Thoracic aorta endothelial cell (primary cell): ENCODE results near the genes PORCN, EBP and PPP1R3F.

DNA sequence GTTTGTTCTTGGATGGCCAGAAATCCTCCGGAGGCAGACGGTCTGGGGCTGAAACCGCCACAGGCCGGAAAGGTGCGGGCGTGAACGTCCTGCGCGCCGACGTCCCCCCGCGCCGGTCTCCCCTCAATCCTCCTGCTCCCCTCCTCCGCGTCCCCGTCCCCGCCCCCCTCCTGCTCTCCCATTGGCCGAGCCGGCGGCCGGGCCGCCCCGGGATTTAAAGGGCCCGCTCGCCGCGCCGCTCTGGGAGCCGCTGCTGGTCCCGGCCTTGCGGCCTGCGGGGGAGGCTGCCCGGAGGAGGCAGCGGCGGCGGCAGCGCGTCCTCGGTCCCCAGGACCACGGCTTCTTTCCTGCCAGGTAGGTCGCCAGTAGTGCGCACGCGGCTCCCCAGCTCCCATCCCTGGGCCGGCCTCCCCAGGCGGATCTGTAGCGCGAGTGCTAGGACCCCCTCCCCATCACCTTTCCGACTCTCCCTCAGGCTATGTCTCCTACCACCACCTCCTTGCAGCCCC, at the start of gene PORCN:
PORCN (plus strand) TSS at position 243 of the 509 bp plus-strand sequence.
- CAGE, long polyA plus RNA, result no peak

DNA sequence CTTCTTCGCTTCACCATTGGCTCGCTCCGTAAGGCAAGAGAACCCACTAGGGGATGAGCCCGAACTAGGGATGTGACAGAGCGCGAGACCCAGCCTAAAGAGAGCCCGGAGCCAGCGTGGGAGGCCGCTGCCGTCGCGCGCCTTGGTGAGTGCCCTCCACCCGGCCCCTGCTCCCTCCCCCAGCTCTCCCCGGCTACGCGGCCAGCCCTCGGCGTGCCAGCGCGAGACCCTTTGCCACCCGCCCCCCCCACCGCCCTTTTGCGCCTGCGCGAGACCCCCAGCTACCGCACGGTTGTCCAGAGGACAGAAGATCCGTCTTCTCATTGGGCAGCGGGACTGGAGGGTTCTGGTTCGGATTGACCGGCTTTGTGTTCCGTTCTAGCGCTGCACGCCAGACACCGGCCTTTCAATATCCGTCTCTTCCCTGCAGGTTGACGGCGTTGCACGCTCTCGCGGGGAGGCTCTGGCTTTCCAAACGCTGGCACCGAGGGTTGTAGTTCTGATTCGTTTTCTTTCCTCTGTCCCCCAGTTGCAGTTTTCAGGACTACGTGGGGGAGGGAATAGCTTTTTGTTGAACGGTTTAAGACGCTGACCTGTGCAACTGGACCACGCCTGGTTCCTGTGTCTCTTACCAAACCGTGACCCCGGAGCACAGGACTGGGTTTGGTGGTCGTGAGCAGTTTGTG, at the start of gene EBP:
EBP (plus strand) TSS at position 46 of the 686 bp plus-strand sequence.
- CAGE, long polyA plus RNA, result no peak

GRCh38 chrX:48675881-48676515, 7.6 kb upstream of the WAS start:
- CAGE, long polyA plus RNA, result no peak

- CAGE, long polyA plus RNA, result no peak
Measured at GRCh38 chrX:48680352-48680861, 3.2 kb upstream of the WAS start.

DNA sequence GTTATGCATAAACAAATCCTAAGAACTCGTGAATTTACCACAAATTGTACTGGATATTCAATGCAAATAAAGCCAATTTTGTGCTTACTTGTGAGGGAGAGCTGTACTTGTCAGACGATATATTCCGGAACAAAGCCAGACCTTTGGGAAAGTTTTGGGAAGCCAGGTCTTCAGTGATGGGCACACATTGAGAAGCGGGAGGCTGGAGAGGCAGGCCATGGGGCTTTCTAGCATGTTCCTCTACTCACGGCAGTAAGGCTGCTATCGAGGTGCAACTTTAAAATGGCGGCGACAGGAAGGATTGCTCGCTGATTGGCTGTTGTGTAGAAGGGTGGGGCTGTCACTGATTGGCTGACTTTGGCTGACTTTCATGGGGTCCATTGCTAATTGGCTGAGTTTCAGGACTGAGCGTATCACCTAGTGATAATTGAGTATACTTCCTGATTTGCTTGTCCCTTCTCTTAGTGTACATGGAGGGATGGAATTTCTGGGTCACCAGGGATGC, 19.8 kb upstream of the GLOD5 start:
- CAGE, long polyA plus RNA, result no peak

- CAGE, long polyA plus RNA, result no peak
Measured at GRCh38 chrX:48794733-48796061, 6.7 kb upstream of the HDAC6 start.

GRCh38 chrX:48896390-48896777, 1.2 kb downstream of the TIMM17B start:
- CAGE, long polyA plus RNA, result no peak

DNA sequence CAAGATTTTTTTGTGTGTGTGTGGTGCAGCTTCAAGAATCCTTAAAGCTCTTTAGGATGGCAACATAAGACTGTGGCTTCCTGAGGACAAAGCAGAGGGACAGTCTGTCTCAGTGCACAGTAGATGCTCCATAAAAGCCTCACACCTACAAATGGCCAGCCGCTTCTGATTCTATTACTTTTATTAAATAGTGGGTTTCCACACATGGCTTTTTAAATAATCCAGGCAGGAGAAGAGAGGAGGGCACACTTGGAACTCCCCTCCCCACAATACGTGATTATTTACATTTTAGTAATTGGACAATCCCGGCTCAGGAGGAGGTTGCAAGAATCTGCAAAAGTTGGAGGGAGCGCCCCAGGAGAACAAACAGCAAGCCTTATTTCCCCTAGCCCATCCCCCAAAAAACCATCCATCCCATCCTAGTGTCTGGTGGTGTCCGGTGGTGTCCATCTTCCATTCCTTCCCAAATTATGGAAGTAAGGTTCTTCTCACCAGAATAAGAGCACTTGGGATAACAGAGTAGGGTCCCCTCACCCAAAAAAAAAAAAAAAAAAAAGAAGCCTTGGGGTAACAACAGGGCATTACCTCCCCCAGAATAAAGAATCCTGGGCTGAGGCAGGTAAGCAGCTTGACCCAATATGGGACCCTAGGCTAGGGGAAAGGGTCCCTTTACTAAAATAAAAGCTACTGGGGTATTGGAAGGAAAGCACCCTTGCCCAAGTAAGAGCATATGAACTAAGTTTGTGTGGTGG, 1.7 kb upstream of the SLC35A2 start:
- CAGE, long polyA plus RNA, result no peak

GRCh38 chrX:48913771-48914445, 2.5 kb upstream of the SLC35A2 start:
- CAGE, long polyA plus RNA, result no peak

DNA sequence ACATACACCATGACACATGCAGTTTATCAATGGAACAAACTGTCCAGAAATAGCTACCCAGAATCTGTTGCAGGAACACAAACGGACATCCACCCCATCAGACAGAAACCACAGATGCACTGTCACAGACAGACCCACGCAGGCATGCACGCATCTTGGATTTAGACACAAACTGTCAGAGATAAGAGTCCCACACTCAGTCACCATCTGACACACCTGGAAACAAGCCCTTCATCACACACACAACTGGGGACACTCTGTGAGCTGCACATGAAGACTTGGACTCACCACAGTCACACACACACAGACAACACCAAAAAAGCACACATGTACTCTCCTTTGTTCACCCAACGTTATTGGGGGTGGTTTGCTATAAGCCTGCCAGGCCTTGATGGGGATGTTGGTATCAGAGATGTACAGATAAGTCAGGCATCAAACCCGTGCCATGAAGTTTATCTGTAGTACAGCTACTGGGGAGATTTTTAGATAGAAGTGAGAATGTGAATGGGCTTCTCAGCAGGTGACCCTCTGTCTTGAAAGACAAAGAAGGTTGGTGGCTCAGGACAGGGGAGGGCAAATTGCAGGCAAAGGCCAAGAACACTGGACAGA, 1.6 kb upstream of the PIM2 start:
- CAGE, long polyA plus RNA, result no peak

GRCh38 chrX:48927067-48928086, 8.6 kb upstream of the PIM2 start:
- CAGE, long polyA plus RNA, result no peak

DNA sequence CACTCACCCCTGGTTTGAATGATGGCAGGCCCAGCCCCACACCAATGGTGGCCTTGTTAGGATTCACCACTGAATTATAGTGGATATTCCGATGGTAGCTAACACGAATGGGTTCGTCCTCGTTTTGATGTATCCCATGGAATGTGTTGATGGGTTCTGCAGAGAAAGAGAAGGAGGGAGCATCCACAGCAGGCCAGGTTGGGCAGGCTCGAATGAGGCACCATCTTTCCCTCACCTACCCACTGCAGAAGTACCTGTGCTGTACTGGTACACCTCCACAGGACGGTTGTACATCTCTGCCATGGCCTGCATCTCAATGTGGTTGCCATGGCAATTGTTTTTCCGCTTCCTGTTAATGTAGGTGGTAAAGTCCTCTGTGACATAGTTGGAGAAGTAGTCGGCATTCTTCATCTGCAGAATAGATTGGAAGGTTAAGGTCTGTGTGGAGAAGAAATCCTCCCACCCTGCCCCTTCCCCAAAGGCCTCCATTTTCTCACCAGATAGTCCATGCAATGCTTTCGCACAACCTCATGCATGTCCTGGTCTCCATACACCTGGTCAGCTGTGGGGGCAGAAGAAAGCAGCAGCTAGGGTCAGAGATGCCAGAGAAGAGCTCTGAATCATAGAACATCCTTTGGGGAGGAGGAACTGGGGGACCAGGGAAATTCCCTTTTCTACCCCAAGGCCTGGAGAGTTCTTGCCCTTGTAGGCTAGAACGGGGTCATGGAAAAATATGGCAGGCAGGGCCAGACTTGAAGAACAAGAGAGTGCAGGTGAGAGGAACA, 15.8 kb upstream of the PIM2 start:
- CAGE, long polyA plus RNA, result no peak

DNA sequence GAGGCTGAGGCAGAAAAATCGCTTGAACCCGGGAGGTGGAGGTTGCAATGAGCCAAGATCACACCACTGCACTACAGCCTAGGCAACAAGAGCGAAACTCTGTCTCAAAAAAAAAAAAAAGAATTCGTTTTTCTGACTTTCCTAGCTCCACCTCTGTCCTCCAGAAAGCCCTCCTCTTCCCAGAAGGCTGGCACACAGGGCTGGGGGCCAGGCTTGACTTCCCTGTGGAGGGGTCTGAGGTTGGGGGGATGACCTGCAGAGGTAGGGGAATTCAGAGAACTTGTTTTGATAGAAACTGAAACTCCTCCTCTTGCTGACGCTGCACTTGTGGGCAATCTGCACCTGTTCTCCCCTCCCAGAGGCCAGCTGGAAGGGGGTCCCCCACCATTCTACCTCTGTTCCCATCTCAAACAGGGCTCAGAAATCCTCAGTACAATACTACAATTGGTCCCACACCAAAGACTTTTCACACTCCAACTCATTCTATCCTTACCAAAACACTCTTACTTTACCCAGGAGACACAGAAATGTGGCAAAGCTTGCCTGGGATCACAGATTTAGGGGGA, 18.7 kb downstream of the OTUD5 start:
- CAGE, long polyA plus RNA, result no peak

- CAGE, long polyA plus RNA, result no peak
Measured at GRCh38 chrX:49001338-49001937, 626 bp downstream of the GRIPAP1 start.

DNA sequence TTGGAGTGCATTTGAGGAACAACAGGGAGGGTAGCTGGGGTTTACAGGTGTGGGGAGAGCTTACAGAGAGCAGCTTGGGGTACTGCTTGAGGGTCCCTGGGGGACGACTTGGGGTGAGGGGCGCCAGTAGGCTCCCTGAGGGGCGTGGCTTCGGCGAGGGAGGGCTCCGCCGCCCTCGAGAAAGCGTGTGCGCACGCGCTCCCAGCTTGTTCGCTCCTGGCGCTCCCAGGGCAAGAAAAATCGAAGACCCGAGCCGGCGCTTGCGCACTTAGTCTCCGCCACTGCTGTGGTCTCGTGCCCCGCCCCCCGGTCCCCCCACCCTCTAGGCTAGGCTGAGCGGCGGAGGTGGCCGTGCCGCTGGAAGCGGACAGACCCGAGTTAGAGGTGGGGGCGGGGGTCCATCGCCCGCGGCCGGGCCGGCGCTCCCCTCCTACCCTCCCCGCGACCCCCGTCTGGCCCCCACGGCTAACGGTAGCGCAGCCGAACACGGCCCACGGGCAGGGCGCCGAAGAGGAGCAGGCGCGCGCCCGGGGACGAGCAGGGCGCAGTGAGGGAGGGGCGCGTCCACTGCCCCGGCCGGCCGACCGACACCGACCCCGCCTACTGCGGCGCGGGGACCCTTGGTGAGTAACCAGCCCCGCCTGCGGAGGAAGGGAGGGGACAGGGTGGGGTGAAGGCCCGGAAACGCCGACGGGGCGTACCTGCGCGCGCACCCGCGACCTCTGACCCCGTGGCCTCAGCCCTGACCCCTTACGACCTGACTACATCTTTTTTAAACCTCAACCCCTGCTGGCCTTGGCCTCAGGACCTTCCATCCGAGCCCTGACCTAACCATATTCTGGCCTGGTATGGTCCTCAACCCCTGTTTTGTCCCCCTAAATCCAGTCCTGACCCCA, 5.3 kb upstream of the CCDC120 start:
- CAGE, long polyA plus RNA, result no peak

DNA sequence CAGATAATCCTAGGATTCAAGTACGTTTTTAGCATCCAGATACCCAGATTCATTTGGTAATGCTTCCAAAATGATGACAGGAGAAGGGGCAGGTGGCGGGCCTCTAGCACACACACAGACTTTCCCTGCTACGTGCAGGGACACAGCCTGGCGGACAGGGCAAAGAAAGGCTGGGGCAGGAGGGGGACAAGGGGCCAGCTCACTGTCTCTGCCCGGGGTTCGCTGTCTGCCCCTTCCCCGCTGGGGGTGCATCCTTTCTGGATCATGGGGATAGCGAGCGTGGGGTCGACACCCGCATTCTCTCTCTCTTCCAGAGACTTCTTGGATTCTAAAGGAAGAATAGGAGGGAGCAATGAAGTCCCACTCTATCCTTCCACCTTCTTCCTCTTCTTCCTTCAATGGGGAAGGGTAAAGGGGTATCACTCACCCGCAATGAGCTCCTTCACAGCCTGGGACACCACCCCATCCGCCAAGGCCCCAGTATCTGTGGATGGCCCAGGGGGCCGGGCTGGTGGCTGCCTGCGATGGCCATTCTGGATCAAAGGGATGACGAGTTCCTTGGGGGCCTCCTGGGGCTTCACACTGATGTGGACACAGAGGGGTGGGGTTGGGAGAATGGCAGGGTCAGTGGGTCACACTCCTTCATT, 1.2 kb downstream of the GPKOW start:
- CAGE, long polyA plus RNA, result no peak

DNA sequence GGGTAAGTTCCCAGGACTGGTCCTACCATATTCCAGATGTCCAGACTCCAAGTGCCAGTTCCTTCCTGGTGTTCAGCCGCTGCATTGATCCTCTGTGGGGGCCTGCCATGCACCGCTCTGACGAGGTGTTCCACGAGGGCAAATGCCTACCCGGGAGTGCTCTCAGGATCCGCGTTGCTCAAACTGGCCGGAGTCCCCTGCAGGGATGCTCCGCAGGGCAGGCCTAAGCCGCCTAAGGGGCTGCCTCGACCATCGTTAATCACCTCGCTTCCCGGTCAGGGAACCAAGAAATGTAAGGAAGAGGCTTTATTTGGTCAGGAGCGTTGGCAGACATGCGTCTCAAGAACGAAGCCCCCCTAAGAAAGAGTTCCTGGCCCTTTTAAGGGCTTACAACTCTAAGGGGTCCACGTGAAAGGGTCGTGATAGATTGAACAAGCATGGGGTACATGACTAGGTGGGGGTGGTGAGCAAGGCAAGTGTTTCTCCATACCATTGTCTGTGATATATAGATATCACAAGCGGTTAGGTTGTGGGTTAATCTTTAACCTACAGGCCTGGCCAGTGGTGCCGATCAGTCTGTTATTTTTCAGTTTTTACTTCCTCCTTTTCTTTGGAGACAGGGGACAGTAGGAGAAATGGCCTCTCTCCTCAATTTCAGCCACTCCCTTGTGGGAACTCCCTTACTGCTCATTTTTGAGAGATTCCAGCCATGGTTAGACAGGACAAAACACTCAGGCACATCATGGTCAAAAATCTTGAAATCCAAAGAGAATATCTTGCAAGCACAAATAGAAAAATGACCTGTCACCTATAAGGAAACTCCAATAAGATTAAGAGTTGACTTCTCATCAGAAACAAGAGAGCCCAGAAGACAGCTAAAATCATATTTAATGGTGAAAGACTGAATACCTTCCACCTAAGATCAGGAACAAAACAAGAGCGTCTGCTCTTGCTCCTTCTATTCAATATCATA, 13.9 kb upstream of the MAGIX start:
- CAGE, long polyA plus RNA, result no peak

GRCh38 chrX:49175535-49176281, 4.0 kb downstream of the PLP2 start:
- CAGE, long polyA plus RNA, result no peak

GRCh38 chrX:49184946-49185345, 1.2 kb downstream of the PRICKLE3 start:
- CAGE, long polyA plus RNA, result no peak

GRCh38 chrX:49269520-49270234, at the start of gene PPP1R3F:
Gene PPP1R3F, plus strand, starts transcription at chrX:49269793.
- CAGE, long polyA plus RNA, result no peak